GM19239 (cell line): ENCODE data around the genes NXPH3, FAM117A and PPP1R9B.

DNA sequence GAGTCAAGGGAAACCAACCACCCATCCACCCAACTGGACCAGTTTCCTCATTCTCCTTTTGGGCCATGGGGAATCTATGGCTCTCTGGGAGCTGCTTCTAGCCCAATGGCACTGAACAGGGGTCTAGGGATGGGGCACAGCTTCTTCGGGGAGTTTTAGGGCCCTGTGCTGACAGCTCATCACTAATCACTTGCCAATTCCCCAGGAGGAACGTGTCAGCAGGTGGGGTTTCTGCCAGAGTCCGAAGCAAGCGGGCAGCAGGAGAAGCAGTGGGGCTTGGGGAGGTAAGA lies 5.2 kb downstream of the PHOSPHO1 start:
- RRBS, result no CpG with 5 or more reads among the region's 4 CpGs

GRCh38 chr17:49486138-49486855 lies 8.8 kb upstream of the NGFR start:
- RRBS, result 3% methylated on average over 4 of the region's 15 CpGs

- RRBS, result 2% methylated on average over 33 of the region's 101 CpGs
Measured at GRCh38 chr17:49575603-49576589, at the start of gene NXPH3. TSS of gene NXPH3 (plus strand) at chr17:49575871.

GRCh38 chr17:49638628-49639189 lies 39.2 kb downstream of the SPOP start:
- RRBS, result no CpG with 5 or more reads among the region's 6 CpGs

DNA sequence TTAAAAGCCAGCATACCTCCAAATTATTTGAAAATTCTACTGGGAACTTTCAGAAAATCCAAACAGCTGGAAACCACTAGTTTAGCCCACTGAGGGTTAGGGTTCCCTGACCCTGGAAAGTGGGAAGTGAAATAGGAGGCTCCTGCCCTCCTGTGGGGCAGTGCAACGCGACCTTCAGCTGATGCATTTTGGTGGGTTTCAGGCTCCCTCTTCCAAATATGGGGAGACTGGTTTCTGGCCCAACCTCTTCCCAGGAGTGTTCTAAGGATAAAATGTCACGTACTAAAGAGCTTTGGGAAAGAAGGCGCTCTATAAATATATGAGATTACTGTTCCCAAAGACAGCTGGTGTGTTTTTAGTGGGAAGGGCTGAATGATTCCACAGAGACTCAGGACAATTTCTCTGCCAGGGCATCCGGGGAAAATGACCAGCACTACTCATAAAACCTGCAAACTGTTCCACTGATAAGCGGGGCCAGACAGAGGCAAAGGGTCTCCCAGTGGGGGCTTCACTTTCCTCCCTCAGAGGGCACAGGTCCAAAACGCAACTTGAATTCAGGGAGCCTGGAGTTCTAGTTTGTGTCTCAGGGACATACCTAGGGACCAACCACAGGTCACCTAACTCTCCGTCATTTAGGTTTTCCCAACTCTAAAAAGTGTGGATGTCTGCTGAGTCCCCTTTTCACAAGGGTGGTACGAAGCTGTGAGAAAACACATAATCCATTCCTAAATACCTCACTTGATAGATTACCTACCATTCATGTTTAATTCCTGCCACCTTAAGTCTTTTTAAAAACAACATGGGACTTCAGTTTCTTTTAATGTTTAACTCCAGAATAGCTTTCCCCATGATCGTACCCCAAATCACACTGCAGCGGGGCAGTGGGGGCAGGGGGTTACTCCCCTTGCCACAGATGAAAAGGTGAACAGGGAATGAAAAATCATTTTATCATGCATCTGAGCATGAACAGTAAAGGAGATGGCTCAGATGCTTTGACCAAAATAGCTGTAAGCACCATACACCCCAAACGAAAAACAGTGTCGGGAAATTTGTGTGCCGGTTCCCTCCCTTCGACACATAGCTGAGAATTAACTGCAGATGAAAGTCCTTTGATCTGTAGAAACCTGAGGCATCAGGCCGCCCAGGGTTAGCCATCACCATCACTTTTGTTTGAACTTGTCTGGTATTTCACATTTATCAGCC lies 9.4 kb downstream of the SLC35B1 start:
- RRBS, result no CpG with 5 or more reads among the region's 16 CpGs

GRCh38 chr17:49715573-49716499 lies 8.1 kb upstream of the SLC35B1 start:
- RRBS, result no CpG with 5 or more reads among the region's 12 CpGs

- RRBS, result 2% methylated on average over 18 of the region's 51 CpGs
Measured at GRCh38 chr17:49763642-49764329, at the start of gene FAM117A. TSS of gene FAM117A (minus strand) at chr17:49764131.

- RRBS, result no CpG with 5 or more reads among the region's 6 CpGs
Measured at GRCh38 chr17:49787337-49787795, 1.1 kb upstream of the KAT7 start.

DNA sequence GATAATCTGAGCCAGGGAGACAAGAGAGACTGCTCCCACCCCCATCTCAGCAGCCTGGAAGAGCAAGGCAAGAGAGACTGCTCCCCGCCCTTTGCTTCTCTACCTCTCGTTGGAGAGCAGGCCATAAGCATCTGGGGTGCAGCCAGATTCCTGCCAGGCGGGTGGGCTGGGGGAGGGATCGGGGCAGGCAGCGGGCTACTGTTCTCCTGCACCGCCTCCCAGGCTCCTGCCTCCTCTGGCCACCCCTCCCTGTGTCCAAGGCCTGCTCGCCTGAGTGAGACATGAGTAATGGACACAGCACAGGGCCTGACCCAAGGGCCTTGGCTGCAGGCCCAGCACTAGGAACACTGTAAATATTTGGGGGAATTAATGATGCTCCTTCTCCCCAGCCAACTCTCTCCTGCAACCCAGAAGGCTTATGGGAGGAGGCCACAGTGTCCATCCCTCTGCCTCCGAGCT lies 18.2 kb upstream of the ITGA3 start:
- RRBS, result no CpG with 5 or more reads among the region's 8 CpGs

DNA sequence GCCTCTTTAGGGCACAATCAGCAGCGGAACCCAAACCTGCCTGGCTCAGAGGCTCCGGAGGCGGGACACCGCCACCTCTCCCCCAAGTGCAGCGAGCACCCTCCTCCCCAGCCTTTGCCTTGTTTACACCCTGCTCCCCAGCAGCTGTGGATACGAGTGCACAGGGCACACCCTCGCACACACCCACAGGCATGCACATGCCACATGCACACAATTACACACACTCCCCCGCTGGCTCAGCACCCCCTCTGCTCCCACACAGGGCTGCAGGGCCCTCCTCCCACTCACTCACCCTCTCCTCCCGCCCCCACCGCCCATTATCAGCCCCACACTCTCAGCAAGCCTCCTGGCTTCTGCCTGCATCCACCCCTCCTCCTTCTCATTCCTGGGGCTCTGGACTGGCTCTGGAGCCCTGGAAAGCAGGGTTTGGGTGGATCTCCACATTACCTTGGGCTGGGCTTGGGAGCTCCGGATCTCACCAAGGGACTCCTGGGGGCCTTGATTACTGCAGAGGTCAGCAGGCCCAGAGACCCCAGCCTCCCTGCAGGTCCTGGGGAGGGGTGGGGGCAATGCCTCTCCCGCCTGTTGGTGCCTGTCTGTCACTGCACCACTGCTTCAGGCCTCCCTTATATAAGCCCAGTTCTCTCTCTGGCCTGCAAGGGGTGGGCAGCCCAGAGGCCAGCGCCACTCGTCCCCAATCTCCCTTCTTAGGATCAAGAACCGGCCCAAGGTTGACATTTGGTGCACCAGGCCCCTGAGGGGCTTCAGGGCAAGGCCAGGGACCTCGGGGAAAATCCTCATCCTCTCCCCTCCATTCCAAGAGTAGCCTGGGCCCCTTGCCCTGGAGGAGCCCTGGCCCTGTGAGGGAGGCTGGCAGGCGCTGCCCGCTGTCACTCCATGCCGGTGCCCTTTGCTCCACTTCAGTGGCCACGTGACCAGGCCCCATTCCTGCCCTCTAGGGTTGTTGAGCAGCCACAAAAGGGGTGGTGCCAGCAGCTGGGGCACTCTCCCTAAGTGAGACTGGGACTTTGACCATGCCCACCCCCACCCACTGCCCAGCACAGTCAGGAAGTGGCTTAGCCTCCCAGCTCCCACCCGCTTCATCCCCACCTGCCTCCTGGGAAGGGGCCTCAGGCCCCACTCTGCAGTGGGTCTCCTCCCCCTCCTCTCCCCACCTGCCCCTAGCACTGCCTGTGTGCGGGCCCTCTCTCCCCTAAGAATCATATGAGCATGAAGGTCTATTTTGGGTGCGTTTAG lies 6.7 kb downstream of the PDK2 start:
- RRBS, result 100% methylated on average over 1 of the region's 23 CpGs

- RRBS, result no CpG with 5 or more reads among the region's 10 CpGs
Measured at GRCh38 chr17:50111438-50111960, 16.3 kb downstream of the PDK2 start.

- RRBS, result no CpG with 5 or more reads among the region's 11 CpGs
Measured at GRCh38 chr17:50114714-50115613, 15.0 kb downstream of the SAMD14 start.

GRCh38 chr17:50150651-50151347 lies at the start of gene PPP1R9B:
TSS of gene PPP1R9B (minus strand) at chr17:50150677.
- RRBS, result 2% methylated on average over 29 of the region's 65 CpGs

DNA sequence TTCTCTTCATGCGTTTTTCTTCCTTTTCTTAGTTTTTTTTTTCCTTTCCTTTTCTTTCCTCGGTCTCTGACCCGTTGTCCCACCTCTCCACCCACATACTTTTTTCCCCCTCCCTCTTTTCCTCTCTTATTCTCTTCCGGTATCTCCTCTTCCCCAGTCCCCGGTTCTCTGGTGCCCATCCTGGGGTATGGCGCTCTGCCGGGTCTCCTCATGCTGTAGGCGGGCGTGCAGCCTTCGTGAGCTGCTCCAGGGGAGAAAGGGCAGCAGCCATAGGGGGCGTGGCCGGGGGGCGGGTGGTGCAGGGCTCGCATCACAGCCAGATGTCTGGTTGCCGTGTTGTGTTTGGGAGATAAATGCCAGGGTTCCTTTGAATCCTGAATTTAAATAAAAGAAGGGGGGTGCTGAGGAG lies 5.4 kb upstream of the COL1A1 start:
- RRBS, result 5% methylated on average over 5 of the region's 15 CpGs

GRCh38 chr17:50263430-50264002 lies 10.8 kb upstream of the TMEM92 start:
- RRBS, result no CpG with 5 or more reads among the region's 5 CpGs

- RRBS, result no CpG with 5 or more reads among the region's 9 CpGs
Measured at GRCh38 chr17:50363672-50364369, 9.2 kb downstream of the MRPL27 start.

DNA sequence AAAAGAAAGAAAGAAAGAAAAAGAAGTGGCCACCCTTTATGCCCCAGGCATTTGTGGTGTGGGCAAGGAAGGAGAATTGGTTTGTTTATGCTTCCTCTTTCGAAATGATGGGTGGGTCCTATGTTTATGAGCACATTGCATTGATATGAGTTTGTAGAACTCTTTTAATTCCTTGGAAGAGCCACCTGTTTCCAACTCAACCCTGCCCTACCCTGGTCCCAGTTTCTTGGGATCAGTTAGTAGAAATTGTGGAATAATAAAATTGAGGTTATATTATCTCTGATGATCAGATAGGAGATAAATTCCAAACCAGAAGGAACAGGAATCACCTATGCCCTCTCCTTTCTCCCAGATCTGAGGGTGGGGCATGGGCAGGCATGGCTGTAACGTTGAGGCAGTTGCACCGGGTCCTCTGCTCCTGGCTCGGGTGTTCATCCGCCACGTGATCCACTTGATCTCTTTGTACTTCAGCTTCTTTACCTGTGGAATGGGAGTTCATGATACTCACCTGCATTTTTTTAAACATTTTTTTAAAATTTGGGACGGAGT lies 15.9 kb downstream of the CHAD start:
- RRBS, result no CpG with 5 or more reads among the region's 7 CpGs

DNA sequence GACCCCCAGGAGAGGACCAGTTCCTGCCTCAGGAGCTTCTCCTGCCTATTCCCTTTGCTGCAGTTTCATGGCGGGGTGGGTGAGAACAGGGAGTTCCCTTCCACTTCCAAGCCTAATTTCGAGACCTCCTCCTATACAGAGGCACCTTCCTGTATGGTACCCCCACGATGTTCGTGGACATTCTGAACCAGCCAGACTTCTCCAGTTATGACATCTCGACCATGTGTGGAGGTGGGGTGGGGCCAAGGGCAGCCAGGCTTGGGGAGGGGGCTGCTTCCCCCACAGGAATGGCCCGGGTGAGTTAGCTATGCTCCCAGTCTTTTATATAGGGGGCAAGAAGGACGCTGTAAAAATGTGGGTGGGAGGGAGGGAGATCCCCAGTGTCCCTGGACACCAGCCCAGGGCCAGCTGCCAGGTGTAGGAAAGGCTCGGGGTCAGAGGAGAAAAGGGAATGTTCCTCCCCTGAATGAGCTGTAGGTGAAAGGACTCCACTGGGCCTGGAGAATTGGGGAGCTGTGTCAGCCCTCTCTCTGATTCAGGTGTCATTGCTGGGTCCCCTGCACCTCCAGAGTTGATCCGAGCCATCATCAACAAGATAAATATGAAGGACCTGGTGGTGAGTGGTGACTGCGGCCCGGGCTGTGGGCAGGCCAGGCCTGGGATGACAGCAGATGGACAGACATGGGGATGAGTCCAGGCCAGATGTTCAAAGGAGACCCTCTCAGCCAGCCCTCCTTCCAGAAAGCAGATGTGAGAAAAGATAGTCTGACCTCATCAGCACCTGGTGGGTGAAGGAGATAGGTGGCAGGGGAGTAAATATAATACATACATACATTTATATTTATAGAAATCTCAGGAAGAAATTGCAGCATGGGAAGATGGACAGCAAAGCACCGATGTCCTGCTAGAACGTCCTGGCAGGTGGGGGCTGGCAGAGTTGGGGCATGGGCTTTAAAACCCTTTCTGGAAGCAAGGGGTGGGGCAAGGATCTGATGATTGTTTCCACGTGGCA lies 4.7 kb downstream of the CHAD start:
- RRBS, result no CpG with 5 or more reads among the region's 14 CpGs

GRCh38 chr17:50464730-50465776 lies 3.6 kb downstream of the CHAD start:
- RRBS, result no CpG with 5 or more reads among the region's 15 CpGs